ENCODE data around the genes LRRC4C and API5.

DNA sequence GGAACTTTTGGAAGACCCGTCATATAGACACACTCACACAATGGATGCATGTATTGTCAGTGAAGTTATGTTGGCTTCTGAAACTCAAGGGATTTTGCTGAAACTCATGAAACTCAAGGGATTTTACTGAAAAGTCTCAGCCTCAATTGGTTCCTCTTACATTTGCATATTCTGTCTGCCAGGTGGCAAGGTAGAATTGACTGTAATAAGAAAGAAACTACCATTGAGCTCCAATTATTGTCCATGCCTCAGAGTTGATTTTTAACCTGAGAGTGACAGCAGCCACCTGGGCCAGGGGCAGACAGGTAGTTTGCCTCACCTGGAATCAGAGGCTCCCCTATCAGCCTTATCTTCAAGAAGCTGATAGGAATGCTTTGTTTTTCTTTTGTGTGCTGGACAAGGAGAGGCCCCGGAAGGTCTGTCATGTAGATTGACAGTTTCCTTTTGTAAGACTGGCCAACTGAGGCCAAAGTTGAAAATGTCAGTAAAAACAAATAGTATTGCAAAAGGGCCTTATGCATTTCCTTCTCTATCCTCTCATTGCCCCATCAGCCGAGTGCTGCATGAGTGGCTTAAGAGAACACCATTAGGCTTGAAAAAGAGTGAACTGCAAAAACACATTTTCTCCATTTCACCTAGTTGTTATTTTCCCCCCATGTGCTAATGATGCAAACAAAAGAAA, 34.1 kb downstream of the CD44 start:
- PRO-cap, result no peak

DNA sequence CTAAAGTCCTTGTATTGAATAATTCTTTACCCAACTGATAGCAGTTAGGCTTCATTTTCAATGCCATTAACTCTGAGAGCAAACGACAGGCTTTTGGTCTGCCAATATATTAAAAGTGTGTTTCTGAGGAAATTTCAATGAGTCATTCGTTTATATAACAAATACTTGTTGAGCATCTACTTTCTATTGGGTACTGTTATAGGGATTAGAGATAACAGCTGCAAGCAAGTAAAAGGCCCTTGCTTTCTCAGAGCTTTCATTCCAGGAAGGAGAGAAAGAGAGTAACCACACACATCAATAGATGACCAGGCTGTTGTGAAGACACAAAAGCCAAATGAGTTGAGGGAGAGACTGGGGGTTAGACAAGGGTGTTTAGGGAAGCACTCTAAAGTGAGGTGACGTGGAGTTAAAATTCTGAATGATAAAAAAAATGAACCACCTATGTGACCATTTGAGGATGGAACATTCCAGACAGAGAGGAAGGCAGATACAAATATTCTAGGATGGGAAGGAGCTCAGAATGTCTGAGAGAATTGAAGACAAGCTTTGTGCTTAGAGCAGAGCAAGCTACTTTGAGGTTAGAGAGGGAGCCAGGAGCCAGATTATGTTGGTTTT, 35.8 kb downstream of the CD44 start:
- PRO-cap, result no peak

DNA sequence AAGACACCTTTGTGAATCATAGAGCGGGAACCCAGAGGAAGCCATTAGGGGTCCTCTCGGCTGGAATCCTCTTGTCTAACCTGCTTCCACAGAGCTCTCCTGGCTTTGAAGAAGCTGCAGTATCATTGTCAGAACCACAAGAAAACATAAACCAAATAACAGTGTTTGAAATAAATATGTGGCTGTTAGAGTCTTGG, 37.9 kb downstream of the CD44 start:
- PRO-cap, result no peak

- PRO-cap, result no peak
These were observed 68.4 kb downstream of the CD44 start for GRCh38 chr11:35207458-35207722.

DNA sequence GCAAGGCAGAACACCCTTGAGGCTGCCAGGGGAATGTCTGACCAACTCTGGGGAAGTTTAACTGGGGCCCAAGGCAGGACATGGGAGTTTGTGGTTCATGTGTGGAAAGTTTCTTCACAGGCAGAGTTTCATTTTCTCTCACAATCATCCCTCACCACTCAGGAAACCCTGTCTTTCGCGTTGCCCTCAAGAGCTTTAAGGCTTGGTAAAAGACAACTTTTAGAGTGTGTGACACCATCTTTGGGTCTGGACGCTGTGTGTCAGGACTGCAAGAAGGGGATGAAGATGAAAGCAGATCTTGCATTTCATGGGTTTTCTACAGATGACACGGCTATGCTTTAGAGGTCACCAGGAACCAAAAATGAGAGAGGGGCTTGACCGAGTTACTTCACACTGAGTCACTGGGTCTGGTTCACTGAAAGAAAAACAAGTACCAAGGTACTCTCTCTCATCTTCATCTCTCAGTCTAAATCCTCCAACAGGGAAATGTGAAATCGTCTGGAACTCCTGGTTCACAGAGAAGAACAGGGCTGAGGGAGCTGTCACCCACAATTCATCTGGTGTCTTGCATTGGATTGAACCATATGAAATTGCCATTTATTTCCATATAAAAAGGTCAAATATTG, 133.6 kb downstream of the CD44 start:
- PRO-cap, result no peak

GRCh38 chr11:35343405-35343749, 76.0 kb downstream of the SLC1A2 start:
- PRO-cap, result no peak

- PRO-cap, result unidirectional peak, minus-strand start at chr11:35360125
These were observed 59.3 kb downstream of the SLC1A2 start for GRCh38 chr11:35359938-35360620.

DNA sequence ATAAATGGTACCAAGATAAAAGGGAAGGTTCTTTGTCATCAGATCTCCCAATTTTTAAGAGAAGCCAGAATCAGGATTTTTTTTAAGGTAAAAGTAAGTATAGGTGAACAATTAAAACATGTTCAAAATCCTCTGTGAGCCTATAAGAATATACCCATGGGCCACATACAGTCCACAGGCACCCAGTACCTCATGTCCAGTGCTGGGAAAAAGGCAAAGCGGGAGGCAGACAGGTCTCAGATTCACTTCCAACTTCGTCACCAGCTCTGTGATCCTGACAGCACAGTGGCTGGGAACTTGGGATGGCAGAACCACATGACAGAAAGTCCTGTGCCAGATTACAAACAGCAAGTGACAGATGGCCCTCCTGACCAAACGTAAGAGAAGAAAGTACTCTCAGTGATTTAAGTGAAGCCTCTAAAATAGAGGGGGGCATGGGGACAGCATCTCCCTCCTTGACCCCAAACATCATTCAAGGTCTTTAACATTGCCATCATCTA, 5.8 kb downstream of the SLC1A2 start:
- PRO-cap, result no peak

GRCh38 chr11:35661812-35662302, 718 bp upstream of the TRIM44 start:
- PRO-cap, result no peak

DNA sequence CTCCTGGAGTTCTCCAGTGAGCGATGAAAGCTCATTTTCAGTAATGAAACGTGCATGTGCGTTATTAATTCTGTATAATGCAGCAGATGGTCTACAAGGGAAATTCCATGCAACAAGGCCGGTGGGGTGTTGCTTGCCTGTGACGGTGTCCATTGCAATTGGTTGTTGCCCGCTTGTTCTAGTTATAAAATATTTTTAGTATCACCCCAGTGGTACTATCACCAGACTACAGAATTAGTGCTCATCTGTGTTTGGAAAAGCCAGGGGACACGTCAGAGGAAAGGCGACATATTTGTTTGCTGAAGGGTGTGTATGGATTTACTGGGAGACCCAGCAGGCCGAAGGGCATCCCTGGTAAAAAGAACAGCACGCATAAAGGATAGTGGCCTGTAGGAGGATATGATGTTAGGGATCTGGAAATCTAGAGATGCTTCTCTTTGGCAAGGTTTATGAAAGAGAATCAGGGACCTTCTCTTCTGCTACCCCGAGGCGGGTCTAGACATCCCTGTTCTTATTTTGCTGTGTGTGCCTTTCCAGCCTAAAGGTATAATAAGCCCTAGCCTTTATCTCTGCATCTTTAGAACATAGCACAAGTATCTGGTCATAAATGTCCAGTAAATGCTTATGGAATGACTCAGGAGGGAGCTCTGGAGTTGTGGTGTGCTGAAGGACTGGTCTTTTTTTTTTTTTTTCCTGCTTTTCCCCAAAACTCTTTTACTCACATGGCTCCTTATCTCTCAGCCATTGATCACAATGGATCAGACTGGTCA, 90.8 kb downstream of the LDLRAD3 start:
- PRO-cap, result no peak

DNA sequence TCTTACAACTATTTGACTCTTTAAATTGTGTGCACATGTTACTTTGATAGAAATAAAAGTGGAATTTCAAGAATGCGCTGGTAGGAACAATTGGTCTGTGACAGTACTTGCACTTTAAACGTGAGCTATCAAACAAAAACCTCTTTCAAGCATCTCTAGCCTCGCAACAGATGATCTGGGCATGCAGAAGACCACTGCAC, 97.2 kb downstream of the COMMD9 start:
- PRO-cap, result unidirectional peak, plus-strand start at position 75 of the sequence

- PRO-cap, result no peak
These were observed 65.9 kb downstream of the PRR5L start for GRCh38 chr11:36361826-36362632.

GRCh38 chr11:36449958-36450572, 60.0 kb downstream of the TRAF6 start:
- PRO-cap, result no peak

DNA sequence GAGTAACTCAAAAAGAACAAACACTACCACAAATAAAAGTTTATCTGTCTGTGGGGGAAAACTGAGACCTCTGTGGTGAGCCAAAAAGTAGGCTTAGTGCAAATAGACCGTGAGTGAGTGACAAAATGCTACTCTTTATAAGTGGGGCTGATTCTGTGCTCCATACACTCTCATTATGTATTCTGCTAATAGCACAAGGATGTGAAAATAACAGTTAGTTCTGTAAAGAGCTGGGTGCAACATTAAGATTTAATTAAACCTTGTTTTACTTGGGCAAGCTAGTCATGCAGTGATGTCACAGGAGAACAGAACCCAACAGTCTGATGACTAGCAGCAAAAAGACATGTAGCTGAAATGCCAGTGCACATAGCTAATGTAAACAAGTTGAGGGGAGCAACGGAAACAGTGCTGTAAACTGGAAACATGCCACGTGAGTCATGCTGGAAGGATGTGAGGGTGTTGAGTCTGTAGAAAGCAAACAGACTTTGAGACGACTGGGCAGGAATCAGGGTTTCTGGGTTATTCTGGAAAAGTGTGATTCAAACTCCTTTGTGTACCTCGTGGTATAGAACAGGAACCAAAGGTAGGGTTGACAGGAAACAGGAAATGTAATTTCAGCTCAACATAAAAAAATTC, 1130.4 kb downstream of the LRRC4C start:
- PRO-cap, result no peak

- PRO-cap, result bidirectional peak, plus-strand start at chr11:40360424, minus-strand start at chr11:40360329
These were observed 1099.2 kb downstream of the LRRC4C start for GRCh38 chr11:40360174-40360830.

DNA sequence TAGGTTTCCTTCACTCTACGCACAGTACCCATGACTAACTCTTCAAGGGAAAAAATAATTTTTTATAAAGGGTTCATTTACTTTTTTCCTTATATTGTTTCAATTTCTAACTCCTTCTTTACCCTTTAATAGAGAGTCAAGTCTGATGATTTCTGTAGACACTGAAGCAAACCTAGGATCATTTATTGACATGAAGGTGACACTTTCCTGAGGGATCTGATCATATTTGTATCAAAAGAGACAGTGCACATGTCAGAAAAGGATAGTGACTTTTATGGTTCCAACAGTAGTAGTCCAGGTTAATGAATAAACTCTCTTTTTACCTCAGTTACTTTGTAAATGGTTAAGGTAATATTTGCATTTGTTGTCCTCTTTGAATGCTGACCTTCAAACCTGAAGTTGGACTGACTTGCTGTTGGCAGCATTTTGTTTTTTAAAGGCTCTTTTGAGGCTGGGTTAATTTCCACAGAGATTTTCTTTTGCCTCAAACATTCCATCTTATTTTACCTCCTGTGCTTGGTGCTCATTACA, 1071.9 kb downstream of the LRRC4C start:
- PRO-cap, result bidirectional peak, plus-strand start at position 390 of the sequence, minus-strand start at position 218 of the sequence

DNA sequence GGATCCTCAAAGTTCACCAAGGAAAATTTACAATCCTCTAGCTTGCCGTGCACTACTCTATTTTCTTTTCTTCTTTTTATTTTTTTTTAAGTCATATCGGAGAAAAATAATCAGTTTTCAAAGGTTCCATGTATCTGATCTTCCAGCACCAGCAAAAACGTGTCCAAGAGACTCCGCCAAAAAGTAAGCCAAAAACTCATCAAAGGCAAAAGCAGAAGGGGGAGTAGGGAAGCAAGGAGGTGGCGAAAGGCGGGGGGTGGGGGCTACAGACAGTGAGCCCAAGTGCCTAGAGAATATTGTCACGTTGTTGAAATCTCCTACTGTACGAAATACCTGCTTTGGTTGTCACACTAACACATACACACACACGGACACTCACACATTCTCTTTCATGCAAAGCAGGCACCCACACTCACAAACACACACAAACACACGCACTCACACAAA, at the start of gene LRRC4C:
Gene LRRC4C, minus strand, starts transcription at position 213 of the 447 bp plus-strand sequence.
- PRO-cap, result no peak

GRCh38 chr11:41705177-41705510, 245.7 kb upstream of the LRRC4C start:
- PRO-cap, result no peak

DNA sequence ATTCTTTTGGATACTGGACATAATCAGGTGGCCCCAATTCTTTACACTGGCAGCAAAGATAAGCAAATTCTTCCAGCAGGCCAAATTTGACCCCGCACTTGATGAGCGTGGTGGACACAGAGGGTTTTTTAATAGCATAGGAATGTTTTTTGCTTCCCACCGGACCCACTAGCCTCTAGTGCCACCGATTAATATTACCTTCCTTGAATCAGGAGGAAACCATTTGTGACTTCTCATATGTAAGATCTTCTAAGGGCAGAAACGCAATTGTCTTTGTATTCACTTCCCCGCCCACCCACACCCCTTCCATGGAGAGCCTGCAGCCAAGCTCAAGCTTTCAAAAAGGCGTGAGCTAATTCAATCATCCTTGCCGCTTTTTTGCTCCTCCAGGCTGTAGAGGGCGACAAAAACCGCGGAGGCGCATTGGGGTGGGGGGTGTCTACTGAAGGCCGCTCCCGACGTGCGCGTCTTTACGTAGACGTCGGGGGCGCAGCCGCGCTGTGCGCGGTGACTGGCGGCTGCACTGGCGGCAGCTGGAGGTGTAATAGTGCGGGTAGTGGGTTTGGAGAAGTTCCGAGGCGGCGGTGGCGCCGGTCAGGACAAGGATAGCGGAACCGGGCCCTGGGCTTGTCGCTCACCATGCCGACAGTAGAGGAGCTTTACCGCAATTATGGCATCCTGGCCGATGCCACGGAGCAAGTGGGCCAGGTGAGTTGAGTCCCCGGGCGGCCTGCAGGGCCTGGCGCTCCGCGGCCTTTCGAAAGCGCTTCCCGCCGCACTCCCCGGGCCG, at the start of gene API5:
Gene API5, plus strand, starts transcription at position 508 of the 790 bp plus-strand sequence.
- PRO-cap, result unidirectional peak, plus-strand start at position 510 of the sequence

- PRO-cap, result bidirectional peak, plus-strand start at chr11:43644238, minus-strand start at chr11:43644158
These were observed 36.5 kb upstream of the HSD17B12 start for GRCh38 chr11:43643795-43644703.